ENCODE data around the gene MAP2K4.

- RRBS, result no CpG with 5 or more reads among the region's 8 CpGs
Observed at GRCh38 chr17:8670510-8671000, 40.0 kb upstream of the MYH10 start.

GRCh38 chr17:8672869-8673161 is 42.3 kb upstream of the MYH10 start:
- RRBS, result no CpG with 5 or more reads among the region's 9 CpGs

- RRBS, result no CpG with 5 or more reads among the region's 8 CpGs
Observed at GRCh38 chr17:8707867-8708494, 36.7 kb downstream of the CCDC42 start.

DNA sequence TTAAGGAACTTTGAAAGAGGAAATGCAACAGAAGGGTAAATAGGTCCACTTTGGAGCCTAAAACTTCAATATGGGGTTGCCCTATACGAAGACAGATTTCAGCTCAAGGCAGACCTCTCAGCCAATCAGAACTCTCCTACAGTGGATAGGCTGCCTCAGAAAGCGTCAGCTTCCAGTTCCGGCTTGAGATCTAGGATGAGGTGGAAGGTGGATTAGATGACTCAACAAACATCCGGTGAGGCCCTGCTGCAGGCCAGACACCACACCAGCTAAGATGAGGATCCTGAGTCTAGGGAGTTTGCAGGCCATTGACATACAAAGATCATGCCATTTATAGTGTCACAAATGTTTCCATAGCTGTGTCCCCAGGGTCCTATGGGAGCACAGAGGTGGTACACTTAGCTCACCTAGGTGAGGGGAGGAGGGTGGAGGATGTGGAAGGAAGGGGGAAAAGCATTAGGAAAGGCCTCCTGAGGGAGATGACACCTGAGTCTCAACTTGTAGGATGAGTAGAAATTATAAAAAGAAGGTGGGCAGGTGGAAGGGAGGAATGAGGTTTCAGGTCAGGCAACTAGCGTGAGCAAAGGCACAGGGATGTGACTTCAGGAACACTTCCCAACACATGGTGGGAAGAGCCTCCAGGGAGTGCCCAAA is 8.0 kb upstream of the MFSD6L start:
- RRBS, result 13% methylated on average over 1 of the region's 5 CpGs

DNA sequence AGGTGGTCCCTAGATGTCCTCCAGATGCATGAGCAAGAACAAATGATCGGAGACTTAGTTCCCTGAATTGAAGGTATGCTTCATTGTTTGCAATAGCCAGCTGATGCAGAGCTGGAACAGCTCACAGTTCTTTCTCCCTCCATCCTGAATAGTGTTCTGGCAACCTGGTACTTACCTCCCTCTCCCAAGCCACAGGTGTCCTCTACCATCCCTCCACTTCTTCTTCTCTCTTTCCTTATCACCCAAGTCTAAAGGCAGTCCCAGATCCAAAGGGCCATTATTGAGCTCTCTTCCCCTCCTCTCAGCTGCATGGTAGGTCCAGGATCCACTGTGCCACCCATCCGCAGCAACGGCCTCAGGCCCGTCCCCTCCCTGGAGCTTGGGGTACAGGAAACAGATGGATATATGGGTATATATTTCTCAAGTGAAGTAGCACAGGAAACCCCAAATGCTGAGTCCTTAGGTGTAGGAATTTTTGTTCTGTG is 10.8 kb upstream of the PIK3R6 start:
- RRBS, result no CpG with 5 or more reads among the region's 4 CpGs

GRCh38 chr17:8942039-8942633 is 23.4 kb downstream of the PIK3R5 start:
- RRBS, result no CpG with 5 or more reads among the region's 5 CpGs

DNA sequence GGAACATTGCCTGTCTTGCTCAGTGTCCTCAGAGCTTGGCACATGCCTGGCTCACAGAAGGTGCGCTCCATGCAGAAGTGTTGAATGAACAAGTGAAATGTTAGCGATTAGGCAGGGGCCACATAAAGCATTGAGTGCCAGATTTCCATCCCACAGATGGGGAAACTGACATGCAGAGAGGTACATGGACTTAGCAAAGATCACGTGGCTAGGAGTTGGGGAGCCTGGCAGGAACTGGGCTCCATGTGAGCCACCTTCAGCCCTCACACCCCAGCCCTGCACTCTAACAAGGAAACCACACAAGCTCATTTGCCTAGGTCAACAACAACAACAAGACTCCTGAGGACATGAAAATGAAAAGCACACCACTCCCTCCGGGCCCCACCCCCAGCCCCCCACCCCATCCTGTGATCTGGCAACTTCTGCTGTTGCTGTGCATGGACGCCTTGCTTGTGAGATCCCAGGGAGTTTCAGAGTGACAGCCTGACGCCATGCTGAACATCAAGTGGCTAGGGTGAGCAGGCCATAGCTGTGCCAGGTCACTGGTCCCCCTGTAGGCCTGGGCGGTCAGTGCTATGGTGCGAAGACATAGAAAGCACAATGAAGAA is 4.9 kb downstream of the PIK3R5 start:
- RRBS, result no CpG with 5 or more reads among the region's 8 CpGs

DNA sequence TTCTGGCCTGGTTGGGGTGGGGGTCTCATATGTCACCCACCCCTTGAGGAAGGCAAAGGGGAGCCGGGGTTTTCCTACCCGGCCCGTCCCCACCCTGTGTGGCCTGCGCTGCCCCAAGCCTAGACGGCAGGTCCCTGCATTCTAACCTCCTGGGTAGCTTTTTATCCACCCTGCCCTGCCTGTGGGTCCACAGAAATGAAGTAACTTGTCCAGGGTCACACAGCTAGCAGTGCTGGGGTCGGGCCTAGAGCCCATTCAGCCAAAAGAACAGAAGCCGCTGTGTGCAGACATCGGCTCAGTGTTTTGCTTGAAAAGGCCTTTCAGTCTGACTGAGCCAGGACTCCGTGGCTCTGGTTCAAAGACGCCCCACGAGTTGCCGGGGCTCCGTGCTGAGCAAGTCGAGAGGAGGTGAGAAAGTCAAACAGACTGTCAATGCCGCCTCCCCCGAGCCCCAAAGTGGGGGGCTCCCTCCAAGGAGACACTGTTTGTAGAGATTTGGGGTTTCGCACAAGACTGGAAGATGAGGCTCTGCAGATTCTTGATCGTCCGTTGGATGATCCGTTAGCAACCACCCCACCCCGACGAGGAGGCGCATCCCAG is 226.1 kb downstream of the NTN1 start:
- RRBS, result no CpG with 5 or more reads among the region's 23 CpGs

DNA sequence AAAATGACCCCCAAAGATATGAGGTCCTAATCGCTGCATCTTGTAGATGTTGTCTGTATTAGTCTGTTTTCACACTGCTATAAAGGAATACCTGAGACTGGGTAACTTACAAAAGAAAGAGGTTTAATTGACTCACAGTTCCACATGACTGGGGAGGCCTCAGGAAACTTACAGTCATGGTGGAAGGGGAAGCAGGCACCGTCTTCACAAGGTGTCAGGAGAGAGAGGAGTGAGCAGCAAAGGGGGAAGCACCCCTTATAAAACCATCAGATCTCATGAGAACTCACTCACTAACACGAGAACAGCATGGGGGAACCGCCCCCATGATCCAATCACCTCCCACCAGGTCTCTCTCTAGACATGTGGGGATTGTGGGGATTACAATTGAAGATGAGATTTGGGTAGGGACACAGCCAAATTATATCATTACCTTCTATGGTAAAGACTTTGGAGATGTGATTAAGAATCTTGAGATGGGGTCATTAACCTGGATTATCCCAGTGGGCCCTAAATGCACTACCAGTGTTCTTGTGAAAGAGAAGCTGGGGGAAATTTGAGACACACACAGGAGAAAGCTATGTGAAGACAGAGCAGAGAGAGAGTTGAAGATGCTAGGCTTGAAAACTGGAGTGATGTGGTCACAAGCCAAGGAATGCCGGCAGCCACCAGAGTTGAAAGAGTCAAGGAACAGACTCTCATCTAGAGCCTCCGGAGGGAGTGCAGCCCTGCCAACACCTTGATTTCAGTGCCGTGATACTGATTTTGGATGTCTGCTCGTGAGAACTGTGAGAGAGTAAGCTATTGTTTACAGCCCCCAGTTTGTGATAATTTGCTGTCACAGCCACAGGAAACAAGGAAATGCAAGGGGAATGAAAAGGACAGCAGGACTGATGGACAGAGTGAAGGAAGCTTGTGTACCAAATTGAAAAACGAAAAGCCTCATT is 20.2 kb downstream of the USP43 start:
- RRBS, result no CpG with 5 or more reads among the region's 9 CpGs

- RRBS, result no CpG with 5 or more reads among the region's 13 CpGs
Observed at GRCh38 chr17:10014126-10014743, 109.2 kb upstream of the RCVRN start.

- RRBS, result no CpG with 5 or more reads among the region's 8 CpGs
Observed at GRCh38 chr17:10018439-10019056, 113.5 kb upstream of the RCVRN start.

- RRBS, result no CpG with 5 or more reads among the region's 5 CpGs
Observed at GRCh38 chr17:10050334-10051247, 145.5 kb upstream of the RCVRN start.

DNA sequence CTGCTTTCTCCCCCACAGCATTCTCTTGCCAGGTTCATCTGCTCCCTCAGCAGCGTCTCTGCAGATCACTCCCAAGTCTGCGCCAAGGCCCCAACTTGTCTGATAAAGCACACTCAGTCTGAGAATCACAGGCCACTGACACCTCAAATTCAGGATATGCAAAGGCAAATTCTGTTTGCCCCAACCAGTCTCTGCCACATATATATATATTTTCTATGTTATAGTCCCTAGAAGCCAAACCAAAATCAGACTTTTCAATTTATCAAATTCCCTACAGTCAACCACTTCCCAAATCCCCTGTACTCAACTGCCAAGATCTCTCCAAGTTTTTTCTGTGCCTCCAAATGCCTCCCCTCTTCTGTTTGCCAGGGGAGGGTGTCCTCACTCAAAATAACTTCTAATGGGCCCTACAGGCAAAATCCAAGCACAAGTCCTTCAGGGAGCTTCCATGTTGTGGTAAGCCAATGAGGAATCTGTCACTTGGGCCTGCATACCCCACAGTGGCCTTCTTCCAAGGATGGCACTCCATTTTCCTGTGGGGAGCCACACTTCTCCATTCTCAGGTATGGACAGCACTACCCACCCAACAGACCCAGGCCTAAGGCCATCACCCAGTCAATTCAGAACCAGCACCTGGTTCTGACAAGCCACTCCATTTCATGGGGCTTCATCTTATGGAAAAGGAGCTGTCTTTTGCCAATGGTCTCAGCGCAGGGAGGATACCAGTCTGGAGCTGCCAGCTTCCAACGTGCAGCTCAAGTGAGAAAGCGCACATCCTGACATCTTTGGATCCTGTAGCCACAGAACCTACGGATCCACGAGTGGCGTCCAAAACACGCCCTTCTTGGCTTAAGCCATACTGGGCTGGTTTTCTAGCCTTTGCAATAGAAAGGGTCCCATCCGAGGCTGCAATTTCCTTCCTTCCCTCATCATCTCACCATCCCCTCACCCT is 102.1 kb downstream of the GAS7 start:
- RRBS, result no CpG with 5 or more reads among the region's 10 CpGs

DNA sequence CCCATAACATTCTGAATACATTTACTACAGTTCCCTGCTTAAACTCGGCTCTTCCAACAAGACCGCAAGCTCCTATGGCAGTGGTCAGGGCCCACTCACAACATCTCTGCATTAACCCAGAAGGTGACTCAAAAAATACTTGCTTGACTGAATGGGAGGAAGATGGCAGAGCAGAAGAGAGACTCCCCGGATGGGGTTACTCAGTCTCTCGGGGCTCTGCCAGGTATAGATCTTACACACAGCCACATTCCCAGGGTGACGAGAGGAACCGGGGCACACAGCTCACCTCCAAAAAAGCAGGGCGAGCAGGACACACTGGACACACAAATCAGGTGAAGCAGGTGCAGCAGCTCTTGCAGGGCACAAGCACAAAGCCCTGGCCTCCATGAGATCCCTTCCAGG is 101.2 kb downstream of the GAS7 start:
- RRBS, result 98% methylated on average over 4 of the region's 7 CpGs

GRCh38 chr17:10135953-10136735 is 62.3 kb downstream of the GAS7 start:
- RRBS, result no CpG with 5 or more reads among the region's 17 CpGs

- RRBS, result no CpG with 5 or more reads among the region's 6 CpGs
Observed at GRCh38 chr17:10258525-10258816, 60.1 kb upstream of the GAS7 start.

- RRBS, result no CpG with 5 or more reads among the region's 14 CpGs
Observed at GRCh38 chr17:10754870-10755791, 25.3 kb upstream of the TMEM220 start.

GRCh38 chr17:11598801-11599304 is 583 bp downstream of the DNAH9 start:
- RRBS, result 53% methylated on average over 4 of the region's 27 CpGs

GRCh38 chr17:11608200-11608893 is 10.1 kb downstream of the DNAH9 start:
- RRBS, result no CpG with 5 or more reads among the region's 10 CpGs

DNA sequence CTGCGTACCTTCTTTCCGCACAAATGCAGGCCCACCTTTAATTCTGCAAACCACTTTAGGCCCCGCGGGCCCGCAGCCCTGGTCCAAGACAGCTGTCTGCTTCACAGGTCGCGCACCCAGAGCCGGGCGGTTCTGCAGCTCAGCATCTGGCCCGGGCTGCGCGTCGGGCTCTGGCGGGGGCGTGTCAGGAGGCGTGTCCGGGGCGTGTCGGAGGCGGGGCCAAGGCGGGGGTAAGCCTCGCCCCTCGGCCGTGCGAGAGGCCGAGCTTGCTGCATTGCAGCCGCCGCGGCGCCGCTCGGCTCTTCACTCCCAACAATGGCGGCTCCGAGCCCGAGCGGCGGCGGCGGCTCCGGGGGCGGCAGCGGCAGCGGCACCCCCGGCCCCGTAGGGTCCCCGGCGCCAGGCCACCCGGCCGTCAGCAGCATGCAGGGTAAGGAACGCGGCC is at the start of gene MAP2K4:
Gene MAP2K4 (plus strand): TSS at position 306 of the 445 bp plus-strand sequence.
- RRBS, result 2% methylated on average over 12 of the region's 51 CpGs